ENCODE measurements around the gene PPP6R3.

- PRO-cap, 3 experiments, result no peak in any of the 3 experiments
These were observed 386 bp downstream of the TCIRG1 start for GRCh38 chr11:68039150-68039672.

- PRO-cap, 3 experiments, result no peak in any of the 3 experiments
These were observed 36.3 kb downstream of the TCIRG1 start for GRCh38 chr11:68075074-68075543.

DNA sequence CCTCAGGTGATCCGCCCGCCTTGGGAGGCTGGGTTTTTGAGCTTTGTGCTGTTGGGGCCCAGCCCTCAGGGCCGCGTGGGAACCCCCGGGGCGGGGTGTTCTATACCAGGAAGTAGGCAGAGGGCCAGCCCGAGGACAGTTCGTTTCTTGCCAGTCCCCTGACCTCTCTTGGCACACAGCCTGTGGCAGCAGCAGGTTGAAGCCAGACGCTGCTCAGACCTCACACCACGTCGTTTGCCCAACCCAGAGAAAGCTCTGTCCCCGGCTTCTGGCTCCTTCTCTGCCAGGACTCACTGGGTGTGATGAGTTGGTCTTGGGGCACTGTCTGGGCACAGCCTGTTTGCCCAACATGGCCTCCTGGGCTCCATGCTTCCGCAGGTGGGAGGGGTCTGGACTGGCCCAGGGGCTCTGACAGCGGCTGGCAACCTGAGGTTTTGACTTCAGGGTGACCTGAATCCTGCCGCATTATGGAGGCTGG, 25.0 kb upstream of the CHKA start:
- PRO-cap, 3 experiments, result peak in 3 of 3 experiments; most common plus-strand start position 223 of the sequence (in 2); most common minus-strand start position 282 of the sequence (in 1)

DNA sequence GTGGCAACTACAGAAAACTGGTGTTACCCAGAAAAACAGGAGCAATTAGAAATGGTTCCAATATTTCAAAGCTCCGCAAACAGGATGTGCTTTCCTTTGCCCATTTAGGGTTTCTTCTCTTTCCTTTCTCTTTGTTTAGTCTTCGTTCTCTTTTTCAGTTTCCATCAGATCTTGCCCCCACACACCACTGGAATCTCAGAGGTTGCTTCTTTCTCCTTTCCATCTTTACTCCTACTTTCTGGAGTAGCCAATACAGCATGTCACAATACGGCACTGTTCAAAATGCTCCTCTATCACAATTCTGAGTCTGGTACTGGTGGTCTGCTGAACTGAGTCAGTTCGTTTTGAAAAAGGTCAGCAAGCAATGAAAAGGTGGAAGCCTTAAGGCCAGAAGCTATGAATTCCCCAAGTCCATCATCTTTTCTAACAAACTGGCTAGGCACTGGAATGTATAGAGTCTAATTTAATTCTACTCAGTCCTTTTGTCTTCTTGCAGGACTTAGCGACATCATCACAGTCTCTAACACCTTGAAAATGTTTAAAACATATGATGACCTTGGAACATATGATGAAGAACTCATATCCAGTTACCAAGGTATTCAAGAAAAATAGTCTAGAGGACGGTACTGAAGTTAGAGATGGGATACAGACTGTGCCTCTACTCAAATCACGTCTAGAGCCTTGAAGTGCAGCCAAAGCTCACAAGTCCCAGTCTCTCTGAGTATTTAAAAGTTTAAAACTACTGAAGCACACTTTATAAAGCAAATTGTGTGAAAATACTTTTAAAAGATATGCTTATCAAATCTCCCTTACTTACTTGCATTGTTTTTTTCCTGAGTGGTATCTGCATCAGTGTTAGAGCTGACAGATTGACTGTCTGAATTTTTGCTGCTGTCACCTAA, 45.2 kb upstream of the CHKA start:
- PRO-cap, 3 experiments, result no peak in any of the 3 experiments

DNA sequence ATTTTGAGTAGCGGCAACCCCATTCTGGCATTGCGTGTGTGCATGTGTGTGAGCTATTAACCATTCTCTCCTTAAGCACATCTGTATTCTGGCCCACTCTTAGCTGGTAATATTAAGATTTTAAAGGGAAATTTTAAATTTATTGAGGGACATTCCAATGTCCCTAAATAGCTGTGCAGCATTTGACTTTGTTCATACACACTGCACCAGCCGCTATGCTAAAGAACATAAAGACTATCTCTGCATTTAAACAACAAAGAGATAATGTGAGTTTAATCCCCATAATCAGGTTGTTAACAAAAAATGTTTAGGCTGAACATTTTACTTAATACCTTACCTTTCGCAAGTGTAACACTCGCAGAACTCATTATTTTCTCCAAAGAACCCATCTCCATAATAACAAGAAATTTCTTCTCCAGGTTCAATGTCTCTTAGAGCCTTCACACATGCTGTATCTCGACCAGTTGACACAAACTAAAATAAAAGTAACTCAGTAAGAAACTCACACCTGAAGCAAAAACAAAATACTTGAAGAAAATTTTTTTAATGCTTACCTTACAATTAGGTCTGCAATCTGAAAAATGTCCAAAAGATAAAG, 42.3 kb downstream of the KMT5B start:
- PRO-cap, 3 experiments, result no peak in any of the 3 experiments

GRCh38 chr11:68216017-68217100, 3.3 kb upstream of the KMT5B start:
- PRO-cap, 3 experiments, result peak in 2 of 3 experiments; most common plus-strand start chr11:68216225 (in 1); most common minus-strand start chr11:68216185 (in 2)

- PRO-cap, 3 experiments, result no peak in any of the 3 experiments
These were observed 20.0 kb downstream of the C11orf24 start for GRCh38 chr11:68251669-68252198.

- PRO-cap, 3 experiments, result no peak in any of the 3 experiments
These were observed 3.9 kb upstream of the C11orf24 start for GRCh38 chr11:68275655-68276140.

GRCh38 chr11:68298146-68299084, 14.0 kb upstream of the LRP5 start:
- PRO-cap, 3 experiments, result no peak in any of the 3 experiments

- PRO-cap, 3 experiments, result no peak in any of the 3 experiments
These were observed 35.5 kb upstream of the PPP6R3 start for GRCh38 chr11:68424899-68425602.

- PRO-cap, 3 experiments, result no peak in any of the 3 experiments
These were observed 21.0 kb upstream of the PPP6R3 start for GRCh38 chr11:68439283-68440290.

- PRO-cap, 3 experiments, result peak in 3 of 3 experiments; most common plus-strand start chr11:68460752 (in 3)
These were observed at the start of gene PPP6R3 for GRCh38 chr11:68460655-68460881. PPP6R3 (plus strand) TSS chr11:68460752.

DNA sequence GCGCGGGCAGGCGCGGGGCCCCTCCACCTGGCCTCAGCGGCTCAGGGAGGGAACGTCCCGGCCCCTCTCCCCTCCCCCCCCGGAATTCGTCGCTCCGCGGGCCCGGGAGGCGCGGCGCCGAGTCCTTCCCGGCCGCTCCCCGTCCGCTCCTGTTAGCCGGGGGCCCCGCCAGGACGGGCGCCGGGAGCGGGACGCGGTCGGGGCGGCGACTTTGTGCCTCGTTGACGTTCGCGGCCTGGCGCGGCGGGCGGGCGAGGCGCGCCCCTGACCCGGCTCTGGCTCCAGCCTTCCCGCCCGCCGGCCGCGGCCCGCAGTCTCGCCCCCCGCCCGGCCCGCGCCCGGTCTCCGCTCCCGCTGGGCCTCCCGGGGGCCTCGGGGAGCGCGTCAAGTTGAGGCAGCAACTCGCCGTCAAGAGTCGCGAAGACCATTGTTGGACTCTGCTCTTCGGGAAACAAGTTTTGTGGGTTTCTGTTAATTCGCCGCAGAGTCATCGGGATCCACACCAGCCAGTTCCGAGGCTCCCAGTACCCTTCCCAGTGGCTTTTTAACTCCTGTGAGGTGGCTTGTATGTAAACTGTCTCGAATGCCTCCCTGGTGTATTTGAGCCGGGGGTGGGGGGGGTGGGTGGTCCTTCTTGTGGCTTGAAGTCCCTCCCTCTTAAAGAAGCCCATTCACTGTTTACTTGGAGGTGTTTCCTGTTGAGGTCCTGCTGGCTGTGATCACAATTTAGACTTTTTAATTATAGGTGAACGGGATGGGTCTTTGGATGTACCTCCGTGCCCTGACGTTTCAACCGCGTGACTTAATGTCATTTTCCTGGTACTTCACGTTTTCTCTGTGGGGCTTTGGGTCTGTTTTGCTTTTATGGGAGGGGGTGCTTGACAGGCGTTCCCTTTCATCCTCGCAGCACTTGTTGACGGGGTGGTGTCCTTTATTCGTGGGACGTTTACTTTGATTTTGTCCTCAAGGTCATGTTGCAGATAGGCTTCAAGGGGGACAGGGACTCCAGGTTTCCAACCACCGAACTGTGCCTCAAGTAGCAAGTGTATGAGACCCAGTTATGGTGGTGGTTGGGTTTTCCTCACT, 673 bp downstream of the PPP6R3 start:
- PRO-cap, 3 experiments, result peak in 3 of 3 experiments; most common plus-strand start position 474 of the sequence (in 1); most common minus-strand start position 598 of the sequence (in 3)

DNA sequence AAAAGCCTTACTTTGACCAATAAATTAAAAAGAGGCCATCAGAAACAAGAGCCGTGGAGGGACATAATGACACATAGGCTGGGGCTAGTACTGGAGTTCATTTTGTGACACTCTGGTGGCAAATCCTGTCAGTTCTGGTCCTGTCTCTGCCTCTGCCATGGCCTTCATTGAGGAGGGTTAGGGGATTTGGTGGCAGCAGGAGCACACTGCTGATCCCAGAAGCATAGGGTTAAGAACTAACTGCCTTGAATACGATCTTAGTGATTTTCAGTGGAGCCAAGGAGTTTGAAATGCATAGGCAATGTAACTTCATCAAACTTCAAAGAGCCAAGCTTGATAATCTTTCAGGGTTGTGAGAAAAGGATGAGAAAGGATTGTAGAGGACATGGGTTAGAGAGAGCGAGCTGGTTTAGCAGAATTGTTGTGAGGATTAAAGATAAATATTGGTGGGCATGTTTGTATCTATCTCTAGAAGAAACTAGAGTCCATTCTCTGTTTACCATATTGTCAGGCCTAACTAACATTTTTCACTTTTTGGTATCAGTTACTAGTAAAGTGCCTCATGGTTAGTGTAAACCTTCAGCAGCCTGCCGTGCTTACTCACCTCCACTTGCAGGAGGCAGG, 20.7 kb downstream of the PPP6R3 start:
- PRO-cap, 3 experiments, result no peak in any of the 3 experiments

GRCh38 chr11:68595810-68596422, 88.4 kb upstream of the GAL start:
- PRO-cap, 3 experiments, result no peak in any of the 3 experiments

DNA sequence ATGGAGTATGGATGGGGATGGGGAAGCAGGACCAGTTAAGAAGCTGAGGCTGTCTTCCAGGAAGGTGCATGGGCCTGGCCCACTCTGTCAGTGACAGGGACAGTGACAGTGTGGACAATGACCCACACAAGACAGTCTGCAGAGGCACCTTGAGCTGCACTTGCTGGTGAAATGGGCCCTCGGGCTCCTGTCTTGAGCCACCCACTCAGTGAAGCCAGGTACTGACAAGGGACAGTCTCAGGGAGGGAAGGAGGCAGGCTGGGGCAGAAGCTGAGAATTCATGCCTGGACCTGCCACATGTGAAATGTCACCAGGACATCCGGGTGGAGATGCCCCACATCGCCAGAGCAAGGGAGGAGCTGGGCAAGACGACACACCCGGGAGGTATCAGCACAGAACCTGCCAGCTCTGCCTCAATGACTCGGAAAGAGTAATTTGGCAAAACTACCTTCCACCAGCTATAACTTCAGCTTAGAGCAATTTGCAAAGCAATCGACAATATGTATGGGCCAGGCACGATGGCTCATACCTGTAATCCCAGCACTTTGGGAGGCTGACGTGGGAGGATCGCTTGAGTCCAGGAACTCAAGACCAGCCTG, 23.5 kb downstream of the CPT1A start:
- PRO-cap, 3 experiments, result no peak in any of the 3 experiments

DNA sequence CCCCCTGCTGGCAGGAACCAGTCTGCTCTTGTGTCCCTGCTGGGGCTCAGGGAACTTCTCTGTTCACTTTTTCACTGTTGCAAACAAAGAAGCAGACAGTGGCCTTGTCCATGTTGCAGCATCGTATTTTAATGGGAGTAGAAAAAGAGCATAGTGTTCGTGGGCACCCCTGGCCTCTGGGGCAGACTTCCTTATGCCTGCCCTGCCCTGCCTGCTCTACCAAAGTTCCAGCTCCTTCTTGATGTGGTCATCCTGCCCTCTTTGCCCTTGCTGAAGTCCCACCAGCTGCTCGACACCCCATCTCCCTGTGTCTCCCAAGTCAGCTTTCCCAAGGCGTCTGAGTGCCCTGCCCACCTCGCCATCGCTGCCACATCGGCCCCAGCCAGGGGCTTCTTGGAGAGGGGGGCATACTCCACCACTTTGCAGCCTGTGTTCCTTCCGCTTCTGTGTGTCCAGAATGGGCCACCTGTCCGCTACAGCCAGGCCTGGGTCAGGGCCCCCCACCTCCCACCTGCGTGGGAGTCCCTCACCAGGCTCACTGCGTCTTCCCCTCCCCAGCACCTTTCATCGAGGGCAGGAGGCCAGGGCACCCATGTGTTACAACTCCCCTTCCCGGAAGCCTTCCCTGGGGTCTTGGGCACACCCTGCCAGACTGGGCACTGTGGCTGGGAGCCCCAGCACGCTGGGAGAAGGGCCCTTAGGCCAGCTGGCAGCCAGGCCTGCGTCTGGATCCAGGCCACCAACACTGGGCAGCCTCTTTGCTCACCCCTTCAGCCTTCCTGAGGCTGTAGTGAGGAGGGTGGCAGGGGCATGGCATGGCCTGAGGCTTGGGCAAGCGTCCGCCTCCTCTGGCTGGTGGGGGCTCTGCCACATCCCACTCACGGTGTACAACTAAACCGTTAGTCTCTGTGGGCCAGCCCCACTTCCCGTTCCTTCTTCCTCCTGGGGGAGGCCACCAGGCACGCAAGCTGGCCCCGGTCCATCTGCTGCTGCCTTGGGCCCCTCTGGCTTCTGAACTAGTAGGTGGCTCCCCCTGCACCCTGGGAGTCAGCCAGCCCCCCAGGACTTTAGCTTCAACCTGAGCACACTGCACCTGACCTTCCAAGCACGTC, 13.5 kb downstream of the CPT1A start:
- PRO-cap, 3 experiments, result no peak in any of the 3 experiments

DNA sequence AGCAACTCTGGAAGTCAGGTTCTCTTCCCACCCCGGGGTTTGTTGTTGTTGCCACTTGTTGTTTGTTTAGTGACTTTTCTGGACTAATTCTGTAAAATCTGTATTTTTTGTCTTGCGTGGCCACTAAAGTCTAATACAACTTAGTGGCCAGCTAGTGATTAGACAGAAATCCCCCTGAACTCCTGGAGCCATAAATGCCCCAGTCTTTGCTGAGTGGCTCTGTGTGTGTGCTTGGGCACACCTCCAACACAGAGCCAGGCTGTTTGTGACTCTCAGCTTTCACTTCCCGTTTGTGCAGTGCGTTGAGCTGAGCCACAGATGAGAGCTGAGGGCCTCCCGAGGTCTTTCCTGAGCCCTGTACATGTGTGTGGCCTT, 23.5 kb downstream of the IGHMBP2 start:
- PRO-cap, 3 experiments, result peak in 2 of 3 experiments; most common plus-strand start position 282 of the sequence (in 2)

GRCh38 chr11:68945748-68946179, 35.0 kb downstream of the MRGPRD start:
- PRO-cap, 3 experiments, result peak in 2 of 3 experiments; most common plus-strand start chr11:68946107 (in 2)

DNA sequence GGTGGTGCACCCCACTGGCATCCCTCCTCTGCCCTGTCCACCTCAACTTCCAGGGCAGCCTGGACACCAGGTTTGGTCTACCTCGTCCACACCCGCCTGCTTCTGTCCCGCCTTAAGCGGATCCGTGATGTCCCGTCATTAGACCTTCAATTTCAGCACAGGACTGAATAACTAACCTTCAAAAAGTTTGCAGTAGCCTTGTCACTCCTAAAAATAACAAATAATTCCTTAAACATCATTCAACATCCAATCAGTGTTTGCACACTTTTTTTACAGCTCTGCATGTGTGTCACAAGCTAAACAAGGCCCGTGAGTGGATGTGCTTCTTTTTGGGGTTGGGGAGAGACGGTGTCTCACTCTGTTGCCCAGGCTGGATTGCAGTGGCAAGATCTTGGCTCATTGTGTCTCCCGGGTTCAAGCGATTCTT, 5.2 kb upstream of the MRGPRF start:
- PRO-cap, 3 experiments, result no peak in any of the 3 experiments

Measured in Metastatic Breast Carcinoma in the Ovary (tissue), 3 donors.